ENCODE measurements around a stretch of chr10.

DNA sequence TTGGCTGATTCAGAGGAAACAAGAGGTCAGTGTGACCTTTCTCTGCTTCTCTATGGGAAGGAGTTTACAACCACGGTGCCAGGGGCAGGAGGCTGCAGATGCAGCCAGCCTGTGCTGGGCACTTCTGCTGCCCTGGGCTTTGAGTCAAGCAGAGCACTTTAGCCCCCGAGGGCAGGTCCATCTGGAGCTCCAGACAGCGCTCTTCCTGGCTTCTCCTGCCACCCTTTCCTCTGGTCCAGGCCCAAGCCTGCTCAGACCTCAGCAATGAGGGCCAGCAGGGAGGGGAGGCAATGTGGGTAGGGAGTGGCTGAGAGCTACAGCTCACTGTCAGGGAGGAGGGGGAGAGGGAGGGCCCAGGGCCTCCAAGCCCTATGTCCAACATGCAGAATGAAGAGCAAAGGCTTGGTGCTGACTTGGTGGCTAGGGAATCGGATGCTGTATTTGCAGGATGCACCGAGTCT is 481.4 kb downstream of the RPS24 start:
- RRBS, 2 experiments: no CpG with 5 or more reads among the region's 5 CpGs

GRCh38 chr10:78744656-78745096 is 324.1 kb upstream of the ZMIZ1 start:
- RRBS, 2 experiments: no CpG with 5 or more reads among the region's 8 CpGs

GRCh38 chr10:78962585-78962872 is 106.2 kb upstream of the ZMIZ1 start:
- RRBS, 2 experiments: 50% methylated on average over 1 of the region's 4 CpGs; no CpG with 5 or more reads in 1 of the 2 experiments

DNA sequence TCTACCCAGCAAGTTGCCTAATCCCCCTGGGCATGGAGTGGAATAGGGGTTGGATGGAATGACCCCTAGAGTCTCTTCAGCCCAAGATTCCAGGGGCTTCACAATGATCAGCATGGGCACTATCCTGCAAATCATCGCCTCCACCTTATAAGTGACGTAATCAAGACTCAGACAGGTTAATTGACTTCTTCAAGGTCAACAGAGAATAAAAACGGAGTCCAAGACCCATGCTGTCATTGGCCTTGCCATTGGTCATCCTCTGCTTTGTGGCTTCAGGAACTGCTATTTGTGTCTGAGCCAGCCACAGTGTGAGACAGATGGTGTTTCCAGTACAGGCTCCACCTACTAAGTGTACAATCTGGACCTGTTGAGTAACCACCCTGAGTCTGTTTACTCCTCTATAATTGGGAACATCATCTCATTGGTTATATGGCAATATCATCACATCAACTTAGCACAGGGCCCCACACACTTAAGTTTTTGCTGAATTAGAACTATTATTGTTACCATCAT is 60.9 kb upstream of the ZMIZ1 start:
- RRBS, 2 experiments: no CpG with 5 or more reads among the region's 3 CpGs

DNA sequence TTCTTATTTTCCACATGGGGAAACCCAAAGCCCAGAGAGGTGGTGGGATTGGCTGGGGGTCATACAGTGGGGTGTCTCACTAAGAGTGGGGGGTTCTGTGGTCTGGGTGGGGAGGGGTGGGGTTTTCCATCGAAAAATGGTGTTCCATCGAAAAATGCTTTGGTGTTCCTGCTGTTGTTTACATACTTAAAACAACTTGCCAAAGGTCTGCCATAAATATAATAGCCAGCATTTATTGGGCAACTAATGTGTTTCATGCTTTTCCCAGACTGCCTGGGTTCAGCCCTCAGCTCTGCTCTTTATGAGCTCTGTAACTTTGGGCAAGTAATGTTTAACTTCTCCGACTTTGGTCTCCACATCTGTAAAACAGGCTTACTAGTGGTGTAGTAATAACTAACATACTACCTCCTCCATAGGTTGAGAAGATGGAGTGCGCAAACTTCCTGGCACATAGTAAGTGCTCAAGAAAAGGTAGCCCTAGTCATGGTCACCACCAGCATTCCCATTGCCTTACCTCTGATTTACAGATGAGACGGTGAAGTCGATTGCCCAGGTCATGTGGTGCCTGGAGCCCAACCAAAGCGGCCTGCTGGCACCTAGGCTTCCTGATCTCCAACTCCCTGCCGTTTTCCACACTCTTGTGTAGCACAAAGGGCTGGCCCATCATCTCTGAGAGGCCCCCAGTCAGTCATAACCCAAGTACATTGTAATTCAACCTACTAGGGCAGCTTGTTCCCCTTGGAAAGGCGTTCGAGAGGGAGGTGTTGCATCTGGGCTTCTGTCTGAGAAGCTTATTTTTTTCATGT is 8.8 kb downstream of the ZMIZ1 start:
- RRBS, 2 experiments: no CpG with 5 or more reads among the region's 10 CpGs

- RRBS, 2 experiments: 67% methylated on average over 1 of the region's 7 CpGs; no CpG with 5 or more reads in 1 of the 2 experiments
These were observed 10.9 kb downstream of the ZMIZ1 start for GRCh38 chr10:79079593-79080049.

GRCh38 chr10:79082372-79083629 is 14.0 kb downstream of the ZMIZ1 start:
- RRBS, 2 experiments: no CpG with 5 or more reads among the region's 10 CpGs

DNA sequence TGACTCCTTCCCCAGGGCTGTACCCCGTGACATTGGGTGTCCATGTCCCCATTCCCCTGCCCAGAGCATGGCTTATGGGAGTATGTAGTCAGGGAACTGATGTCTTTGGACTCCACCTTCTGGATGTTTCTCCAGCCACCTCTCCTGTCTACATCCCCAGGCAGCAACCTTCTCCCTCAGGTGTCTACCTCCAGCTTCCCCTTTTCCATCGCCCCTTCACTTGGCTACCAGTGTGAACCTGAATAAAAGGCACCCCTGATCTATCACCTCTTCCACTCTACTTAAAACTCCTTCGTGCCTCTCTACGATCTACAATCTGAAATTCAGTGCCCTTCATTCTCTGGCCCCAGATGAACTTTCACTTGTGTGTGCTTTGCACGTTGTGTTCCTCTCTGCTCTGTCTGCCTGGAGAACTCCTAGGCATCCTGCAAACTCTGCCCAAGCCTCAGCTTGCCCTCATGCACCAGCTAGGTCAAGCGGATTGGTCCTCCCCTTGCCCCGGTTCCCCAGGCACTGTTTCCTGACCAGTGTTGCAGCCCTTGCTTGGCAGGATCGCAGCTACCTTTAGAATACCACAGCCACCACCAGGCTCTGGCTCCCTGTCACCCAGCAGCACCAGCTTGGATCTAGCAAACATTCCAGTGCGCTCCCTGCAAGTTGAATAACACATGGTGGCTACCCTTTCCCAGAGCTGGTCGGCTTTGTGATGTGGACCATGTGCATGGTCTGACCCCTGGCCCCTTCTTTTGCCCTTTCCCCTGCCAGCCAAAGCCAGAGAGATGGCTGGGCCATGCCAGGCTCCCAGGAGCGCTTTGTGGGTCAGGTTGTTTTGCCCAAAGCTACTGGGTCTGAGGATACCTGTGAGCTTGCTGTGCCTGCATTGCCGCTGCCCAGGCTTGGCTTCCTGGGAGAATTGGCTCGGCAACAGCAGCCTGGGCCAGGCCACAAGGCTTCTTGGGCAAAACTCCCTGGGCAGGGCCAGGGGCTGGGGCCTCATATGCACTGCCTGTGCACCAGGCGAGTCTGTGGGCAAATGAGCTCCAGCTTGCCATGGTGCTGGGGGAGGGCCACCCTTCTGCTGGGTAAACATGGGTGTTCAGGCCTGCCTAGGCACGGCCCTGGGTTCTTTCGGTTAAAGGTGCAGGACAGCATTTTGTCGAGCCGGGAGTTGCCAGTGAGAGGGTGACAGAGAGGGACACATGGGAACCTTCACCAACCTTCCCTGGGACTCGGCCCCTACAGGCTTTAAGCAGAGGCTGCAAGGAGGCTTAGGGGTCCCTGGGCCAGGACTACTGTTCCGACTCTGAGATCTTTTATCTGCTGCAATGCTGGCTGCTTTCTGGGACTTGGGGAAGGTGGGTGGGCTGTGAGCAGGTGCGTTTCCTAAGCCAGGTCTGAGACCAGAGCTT is 19.1 kb downstream of the ZMIZ1 start:
- RRBS, 2 experiments: no CpG with 5 or more reads among the region's 21 CpGs

DNA sequence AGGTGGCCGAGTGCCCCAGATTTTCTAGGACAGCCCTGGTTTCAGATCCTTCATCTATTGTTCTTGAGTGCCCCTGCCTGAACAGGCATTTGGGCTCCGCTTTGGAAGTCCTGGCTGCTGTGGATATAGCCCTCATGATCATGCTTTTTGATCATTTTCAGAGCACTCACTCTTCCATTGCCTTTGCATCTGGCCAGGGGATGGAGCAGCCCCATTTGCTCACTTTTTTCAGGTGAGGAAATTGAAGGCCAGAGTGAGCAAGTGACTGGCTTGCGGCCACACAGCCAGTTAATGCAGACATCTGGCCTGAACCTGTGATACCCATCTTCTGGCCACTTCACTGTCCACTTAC is 38.1 kb downstream of the ZMIZ1 start:
- RRBS, 2 experiments: no CpG with 5 or more reads among the region's 3 CpGs

DNA sequence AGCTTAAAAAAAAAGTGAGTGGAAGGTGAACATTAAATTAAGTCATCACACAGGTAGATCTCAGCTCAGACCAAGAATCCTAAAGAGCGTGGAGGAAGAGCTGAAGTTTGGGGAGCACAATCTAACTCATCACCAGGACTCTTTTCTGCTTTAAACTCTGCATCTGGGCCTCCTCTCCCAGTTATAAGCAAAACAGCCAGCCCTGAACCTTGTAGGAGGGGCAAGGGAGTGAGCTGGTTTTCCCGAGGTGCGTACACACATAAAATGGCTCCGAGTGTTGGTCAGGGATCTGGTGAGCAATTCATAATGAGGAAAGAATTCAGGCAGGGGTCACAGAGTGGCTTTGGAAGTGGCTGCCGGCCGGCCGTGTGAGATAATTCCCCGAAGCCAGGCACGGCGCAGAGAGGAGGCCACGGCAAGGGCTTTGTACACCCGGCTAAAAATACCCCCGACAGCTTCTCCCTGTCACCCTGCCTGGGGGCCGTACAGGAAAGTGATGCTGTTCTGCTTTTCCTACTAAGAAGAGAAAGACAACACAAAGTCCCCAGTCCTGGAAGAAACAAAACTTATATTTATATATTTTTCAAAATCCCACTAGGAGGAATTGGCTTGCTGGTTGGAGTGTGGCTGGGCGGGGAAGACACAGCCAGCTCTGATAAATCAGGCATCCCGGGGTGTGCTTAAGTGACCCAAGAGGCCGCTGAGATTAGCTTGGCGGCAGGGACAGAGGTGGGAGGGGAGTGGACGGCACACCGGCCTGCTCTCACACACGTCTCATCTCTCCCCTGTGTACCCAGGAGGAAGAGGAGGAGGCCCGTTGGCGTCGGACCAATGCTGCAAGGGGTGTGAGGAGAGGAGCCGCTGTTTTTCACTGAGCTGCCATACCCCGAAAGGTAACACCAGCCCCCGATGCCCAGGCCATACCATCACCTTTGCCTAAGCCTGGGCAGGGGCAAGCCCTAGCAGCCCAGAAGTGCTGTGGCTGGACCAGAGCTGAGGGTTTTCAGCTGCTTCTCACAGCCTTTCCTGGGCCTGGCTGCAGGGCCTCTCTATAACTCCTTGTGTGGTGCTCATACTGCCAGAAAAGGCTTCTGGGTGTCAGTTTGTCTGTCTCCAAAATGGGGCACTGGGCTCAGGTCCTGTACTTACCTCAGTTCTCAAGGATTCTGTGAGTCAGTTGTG is 70.5 kb downstream of the ZMIZ1 start:
- RRBS, 2 experiments: 94 to 98% methylated on average over 6 of the region's 27 CpGs

DNA sequence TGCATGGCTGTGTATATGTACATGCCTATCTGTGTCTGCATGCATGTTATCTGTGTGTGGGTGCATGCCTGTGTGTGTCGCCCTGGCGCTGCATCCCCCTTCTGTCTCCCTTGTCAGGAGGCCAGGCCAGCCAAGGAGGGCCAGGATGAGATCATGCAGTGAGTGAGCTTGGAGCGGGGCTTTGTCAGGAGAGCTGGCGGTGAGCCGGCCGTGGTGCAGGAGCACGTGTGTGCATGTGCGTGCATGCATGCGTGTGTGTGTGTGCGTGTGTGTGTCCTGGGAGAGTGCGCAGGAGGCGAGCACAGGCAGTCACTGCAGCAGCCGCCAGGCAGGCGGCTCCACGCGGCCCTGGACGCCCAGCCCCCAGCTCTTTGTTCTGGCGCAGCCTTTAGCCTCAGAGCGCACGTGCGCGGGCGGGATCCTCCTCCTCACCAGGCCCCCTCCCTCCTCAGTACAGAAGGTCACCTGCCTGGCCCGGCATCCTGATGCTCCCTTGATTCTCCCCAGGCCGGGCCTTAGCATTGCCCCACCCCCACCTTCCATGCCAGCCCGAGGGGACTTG is 126.2 kb upstream of the PPIF start:
- RRBS, 2 experiments: no CpG with 5 or more reads among the region's 26 CpGs

- RRBS, 2 experiments: no CpG with 5 or more reads among the region's 16 CpGs
These were observed 87.1 kb upstream of the PPIF start for GRCh38 chr10:79259950-79260796.

DNA sequence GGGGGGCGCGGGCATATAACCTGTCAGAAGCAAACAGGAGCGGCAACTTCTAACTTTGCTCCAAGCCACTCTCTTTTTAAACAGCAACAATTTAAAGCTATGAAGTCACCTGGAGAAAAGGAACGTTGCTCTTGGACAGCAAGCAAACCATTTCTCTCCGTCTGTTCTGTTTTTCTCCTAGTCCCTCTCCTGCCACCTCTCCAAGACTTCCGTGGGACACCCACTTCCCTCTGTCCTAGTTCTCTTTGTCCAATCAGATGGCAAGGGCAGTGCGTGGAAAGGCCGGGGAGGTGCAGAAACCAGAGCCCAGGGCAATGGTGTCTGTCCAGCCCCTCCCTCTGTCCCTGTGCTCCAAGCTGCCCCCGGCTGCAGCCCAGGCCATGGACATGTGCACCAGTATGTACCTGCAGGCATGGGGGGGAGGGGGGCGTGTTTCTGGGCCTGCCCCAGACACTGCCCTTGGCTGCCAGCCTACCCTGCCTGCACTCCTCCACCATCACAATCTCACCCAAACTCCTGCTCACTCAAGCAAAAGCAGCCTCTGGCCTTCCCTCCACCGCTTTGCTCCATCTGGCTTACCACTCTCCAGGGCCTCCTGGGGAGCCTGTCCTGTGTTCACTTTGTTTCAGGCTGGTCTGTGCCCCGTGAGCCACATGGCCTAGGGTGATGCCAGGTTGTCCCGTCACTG is 33.5 kb upstream of the PPIF start:
- RRBS, 2 experiments: 82 to 100% methylated on average over 2 of the region's 13 CpGs

DNA sequence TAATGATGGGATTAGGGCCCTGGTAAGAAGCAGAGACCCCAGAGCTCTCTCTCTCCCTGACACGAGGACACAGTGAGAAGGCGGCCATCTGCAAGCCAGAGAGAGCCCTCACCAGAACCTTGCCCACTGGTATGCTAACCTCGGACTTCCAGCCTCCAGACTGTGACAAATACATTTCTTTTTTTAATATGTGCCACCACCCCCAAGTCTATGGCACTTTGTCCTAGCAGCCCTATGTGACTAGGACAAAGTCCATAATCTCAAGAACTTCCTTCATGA is 11.7 kb downstream of the NUTM2B start:
- RRBS, 2 experiments: no CpG with 5 or more reads among the region's 3 CpGs

- RRBS, 2 experiments: no CpG with 5 or more reads among the region's 3 CpGs
These were observed 21.7 kb downstream of the SFTPD start for GRCh38 chr10:79927025-79927847.

- RRBS, 2 experiments: 1 to 7% methylated on average over 6 to 14 of the region's 40 CpGs
These were observed 32.6 kb upstream of the SFTPD start for GRCh38 chr10:79981402-79981932.

- RRBS, 2 experiments: no CpG with 5 or more reads among the region's 6 CpGs
These were observed 26.1 kb downstream of the ANXA11 start for GRCh38 chr10:80179074-80179839.

- RRBS, 2 experiments: no CpG with 5 or more reads among the region's 2 CpGs
These were observed 35.6 kb downstream of the MAT1A start for GRCh38 chr10:80253851-80254279.

DNA sequence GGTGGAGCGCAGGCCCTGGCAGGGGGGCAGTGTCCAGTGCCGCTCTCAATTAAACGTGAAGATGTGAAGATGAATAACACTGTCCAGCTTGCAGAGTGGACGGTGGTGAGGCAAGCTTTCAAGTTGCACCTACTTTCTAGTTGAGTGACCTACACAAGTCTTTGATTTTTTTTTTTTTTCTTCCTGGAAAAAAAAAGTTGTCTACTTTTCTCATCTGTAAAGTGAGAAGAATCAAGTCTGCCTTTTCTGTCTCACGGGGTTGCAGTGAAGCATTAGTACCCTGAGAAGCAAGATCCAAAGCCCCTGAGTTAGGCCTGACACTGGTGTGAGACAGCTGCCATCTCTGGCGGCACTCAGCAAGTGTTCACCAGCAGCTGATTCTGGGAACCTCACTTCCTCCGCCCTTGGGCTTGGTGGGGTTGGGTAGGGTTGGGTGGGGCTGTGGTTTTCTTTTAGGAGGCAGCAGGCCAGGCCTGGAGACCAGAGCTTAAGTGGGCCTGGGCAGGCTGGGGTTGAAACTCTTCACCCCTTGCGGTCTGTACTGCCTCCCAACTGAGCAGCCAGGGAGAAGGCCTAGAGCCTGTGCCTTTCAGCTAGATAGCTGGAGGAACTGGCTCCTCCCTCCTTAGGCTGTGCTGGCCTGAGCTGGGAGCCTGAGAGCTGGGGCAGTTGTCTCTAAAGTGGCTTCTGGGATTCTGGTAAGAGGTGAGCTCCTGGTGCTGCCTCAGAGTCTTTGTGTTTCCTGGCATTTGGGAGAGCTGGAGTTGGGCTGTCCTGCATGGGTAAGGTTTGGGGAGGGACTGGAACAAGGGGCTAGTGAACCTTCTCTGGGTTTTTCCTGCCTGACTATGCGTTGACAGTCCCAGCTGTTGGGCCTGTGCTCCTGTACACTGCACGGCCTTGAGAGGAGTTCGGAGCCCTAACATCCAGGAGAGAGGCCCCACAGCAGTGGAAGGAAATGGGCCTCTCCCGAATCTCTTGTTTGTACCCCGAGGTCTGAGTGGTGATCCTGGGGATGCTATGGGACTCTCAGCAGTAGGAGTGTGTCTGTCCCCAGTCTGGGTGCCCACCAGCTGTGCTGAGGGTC is 5.0 kb downstream of the TSPAN14 start:
- RRBS, 2 experiments: no CpG with 5 or more reads among the region's 13 CpGs

GRCh38 chr10:80517154-80518113 is 20.3 kb upstream of the SH2D4B start:
- RRBS, 2 experiments: no CpG with 5 or more reads among the region's 23 CpGs

Data from NT2/D1 (cell line).